H7 (cell line): Measurements from ENCODE around the genes COL9A2 and ZNF684.

GRCh38 chr1:39952318-39953077 lies 2.4 kb upstream of the MFSD2A start:
- RAMPAGE, long total RNA = no peak

GRCh38 chr1:39958681-39959246 lies 3.8 kb downstream of the MFSD2A start:
- RAMPAGE, long total RNA = no peak

GRCh38 chr1:40097529-40097916 lies 471 bp upstream of the PPT1 start:
- RAMPAGE, long total RNA = no peak

- RAMPAGE, long total RNA = no peak
Observed at GRCh38 chr1:40140180-40140389, 21.1 kb upstream of the RLF start.

- RAMPAGE, long total RNA = no peak
Observed at GRCh38 chr1:40161473-40162558, 629 bp downstream of the RLF start.

DNA sequence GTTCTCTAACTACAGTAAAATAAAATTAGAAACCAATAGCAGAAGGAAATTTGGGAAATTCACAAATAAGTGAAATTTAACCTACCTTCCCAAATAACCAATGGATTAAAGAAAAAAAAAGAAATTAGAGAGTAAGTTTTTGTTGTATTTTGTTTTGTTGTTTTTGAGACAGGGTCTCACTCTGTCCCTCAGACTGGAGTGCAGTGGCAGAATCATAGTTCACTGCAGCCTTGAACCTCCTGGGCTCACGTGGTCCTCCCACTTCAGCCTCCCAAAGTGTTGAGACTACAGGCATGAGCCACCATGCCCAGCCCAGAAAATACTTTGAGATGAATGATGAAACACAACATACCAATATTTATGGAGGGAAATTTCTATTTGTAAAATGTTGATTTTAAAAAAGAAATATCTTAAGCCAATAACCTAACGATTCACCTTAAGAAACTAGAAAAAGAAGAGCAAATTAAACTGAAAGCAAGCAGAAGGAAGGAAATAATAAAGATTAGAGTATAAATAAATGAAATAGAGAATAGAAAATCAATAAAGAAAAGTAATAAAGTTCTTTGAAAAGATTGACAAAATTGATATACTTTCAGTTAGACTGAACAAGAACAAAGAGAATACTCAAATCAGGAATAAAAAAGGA lies 32.2 kb upstream of the TMCO2 start:
- RAMPAGE, long total RNA = no peak

DNA sequence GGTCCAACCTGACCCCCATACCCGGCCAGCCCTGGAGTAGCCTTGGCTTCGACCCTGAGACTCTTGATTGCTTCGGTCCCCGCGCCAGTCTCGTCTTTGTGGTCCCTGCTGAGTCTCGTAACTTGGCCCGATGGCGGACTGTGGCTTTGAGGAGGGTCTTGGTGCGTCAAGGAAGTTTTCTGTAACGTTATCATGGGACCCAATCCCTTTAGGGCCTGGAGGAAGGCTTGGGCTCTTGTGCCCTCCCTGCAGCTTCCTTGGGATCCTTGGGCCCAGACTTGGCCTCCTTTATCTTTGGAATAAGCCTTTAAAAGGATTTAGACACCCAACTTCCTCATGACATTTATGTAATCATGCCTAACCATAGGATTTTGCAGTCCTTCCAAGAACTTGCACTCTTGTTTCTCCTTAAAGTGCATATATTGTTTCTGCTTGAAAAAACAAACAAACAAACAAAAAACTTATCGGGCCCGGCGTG lies 412 bp downstream of the ZMPSTE24 start:
- RAMPAGE, long total RNA = no peak

GRCh38 chr1:40317091-40317735 lies at the start of gene COL9A2:
COL9A2 (minus strand) TSS chr1:40317286.
- RAMPAGE, long total RNA = start-site peak on the minus strand at chr1:40317272-40317307, 20 reads

- RAMPAGE, long total RNA = no peak
Observed at GRCh38 chr1:40339436-40339686, 22.3 kb upstream of the COL9A2 start.

GRCh38 chr1:40384149-40384855 lies 10.8 kb downstream of the SMAP2 start:
- RAMPAGE, long total RNA = no peak

DNA sequence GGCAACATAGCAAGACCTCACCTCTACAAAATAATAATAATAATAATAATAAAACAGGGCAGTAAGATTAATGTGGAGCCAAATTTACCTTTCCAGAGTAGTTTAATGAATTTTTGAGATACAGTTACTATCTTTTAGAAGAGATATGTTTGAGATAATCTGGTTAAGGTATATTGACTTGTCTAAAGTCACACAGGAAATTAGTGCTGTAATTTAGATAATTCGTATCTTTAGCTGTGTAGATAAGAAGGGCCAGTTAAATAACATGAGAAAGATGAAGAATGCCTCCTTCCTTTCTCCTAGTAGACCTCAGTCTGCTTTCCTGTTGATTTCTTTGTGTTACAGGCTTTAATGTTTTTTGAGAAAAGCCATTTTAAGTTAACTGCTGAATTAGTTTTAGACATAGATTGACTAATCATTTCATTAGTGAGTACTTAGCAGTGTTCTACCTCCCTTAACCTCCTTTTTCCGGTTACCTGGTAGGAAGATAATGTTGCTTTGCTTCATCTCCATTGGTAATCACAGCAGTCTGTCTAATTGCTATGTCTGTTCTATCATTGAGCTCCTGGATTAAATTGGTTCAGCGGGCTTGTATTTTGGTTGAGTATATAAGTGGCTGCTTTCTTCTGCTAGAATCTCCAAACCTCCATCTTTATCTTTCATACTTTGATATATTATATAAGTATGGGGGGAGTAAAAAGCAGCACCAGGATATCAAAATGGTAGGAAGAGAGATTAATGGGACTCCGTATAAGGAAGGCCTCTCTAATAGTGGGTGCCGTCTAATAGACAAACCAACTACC lies 22.2 kb downstream of the SMAP2 start:
- RAMPAGE, long total RNA = no peak

GRCh38 chr1:40531204-40532377 lies at the start of gene ZNF684:
ZNF684 (plus strand) TSS chr1:40531637.
- RAMPAGE, long total RNA = start-site peak on the plus strand at chr1:40531579-40531643, 42 reads; start-site peak on the plus strand at chr1:40531710-40531715, 21 reads

- RAMPAGE, long total RNA = no peak
Observed at GRCh38 chr1:40802168-40802809, 18.7 kb downstream of the KCNQ4 start.

DNA sequence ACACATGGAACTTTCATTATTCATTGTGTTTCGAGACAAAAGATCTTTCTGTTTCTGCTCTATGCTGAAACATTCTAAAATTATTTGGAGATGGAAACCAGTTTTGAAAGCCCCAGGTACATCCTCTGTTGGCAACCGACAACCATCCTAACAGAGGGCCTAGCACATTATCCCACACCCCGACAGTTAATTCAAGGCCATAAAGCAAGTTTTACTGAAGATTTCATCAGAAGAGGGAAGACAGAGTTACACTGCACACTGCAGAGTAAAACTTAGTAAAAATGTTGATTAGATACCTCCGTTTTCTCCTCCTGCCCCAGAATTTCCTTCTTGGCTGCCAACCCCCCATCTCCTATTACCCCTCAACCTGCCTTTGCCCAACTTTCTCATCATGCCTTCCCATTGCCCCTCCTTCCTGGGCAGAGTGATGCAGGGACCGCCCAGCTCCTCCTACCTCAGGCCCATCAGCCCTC lies 52.8 kb upstream of the CITED4 start:
- RAMPAGE, long total RNA = no peak

DNA sequence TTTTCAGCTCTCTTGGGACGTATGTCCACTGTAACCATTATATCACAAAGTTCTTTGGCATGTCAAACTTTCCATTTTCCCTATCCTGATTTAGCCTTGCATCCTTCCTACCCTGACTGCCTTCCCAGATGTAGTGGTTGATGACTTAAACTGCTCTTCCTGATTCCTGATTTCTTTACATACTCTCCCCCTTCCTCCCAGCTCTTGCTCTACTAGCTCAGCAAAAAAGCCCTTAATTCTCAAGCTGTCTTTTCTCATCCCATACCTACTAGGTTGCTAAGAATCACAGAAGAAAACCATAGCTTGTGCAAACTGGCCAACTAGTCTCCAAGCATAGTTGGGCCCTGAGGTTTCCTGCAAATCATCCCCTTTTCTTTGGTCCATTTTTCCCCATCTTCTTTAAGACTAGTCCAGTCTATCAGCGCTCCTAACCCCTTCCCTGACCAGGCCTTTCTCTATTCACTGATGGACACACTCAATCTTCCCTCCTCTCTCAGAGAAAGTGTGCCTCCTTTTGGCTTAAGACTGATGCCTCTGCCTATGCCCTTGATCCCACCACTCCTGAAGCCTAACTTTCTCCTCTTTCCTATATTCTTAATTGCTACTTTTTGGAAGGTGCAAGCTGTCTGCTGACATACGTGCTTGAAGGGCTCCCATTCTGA lies 13.7 kb upstream of the SLFNL1 start:
- RAMPAGE, long total RNA = no peak

DNA sequence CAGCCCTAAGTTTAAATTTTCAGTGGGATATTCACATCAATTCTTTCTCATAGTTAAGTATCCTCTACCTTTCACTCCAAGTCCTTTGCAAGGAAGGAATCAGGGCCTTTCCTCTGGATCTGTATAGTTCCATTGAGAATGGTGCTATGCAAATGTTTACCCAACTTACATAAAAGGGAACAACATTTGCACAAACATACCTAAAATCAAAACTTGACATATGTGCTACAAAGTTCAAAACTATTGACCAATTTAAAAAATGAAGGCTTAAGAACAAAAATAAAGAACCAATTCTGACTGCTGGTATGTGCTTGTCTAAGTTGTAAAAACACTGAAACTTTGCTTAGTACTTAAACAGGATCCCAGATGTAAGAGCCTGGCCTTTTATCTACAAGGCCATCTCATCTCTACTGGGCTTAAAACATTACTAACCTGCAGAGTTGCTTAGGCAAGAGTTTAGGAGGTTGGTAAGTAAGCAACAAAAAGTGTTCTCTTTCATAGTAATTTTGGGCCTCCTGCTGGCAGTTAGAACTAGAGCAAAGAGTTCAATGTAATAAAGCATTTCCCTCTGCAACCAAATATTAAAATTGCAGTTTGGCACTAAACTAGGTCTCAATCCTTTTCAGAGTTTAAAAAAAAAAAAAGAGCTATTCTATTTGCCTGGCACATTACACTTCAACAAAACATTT lies 2.0 kb downstream of the SCMH1 start:
- RAMPAGE, long total RNA = no peak

GRCh38 chr1:41476651-41477122 lies 7.8 kb downstream of the EDN2 start:
- RAMPAGE, long total RNA = no peak

- RAMPAGE, long total RNA = no peak
Observed at GRCh38 chr1:41502822-41503338, 18.4 kb upstream of the EDN2 start.

- RAMPAGE, long total RNA = no peak
Observed at GRCh38 chr1:41581431-41582353, 97.2 kb upstream of the EDN2 start.

GRCh38 chr1:41662558-41663238 lies 178.2 kb upstream of the EDN2 start:
- RAMPAGE, long total RNA = no peak